Bronchus fibroblast of lung (primary cell): Measurements from ENCODE around the genes TPSG1, TPSB2, CCDC154, NME3 and MRPS34.

- RAMPAGE, long total RNA: no peak
These were observed 6.5 kb downstream of the CACNA1H start for GRCh38 chr16:1159342-1159889.

DNA sequence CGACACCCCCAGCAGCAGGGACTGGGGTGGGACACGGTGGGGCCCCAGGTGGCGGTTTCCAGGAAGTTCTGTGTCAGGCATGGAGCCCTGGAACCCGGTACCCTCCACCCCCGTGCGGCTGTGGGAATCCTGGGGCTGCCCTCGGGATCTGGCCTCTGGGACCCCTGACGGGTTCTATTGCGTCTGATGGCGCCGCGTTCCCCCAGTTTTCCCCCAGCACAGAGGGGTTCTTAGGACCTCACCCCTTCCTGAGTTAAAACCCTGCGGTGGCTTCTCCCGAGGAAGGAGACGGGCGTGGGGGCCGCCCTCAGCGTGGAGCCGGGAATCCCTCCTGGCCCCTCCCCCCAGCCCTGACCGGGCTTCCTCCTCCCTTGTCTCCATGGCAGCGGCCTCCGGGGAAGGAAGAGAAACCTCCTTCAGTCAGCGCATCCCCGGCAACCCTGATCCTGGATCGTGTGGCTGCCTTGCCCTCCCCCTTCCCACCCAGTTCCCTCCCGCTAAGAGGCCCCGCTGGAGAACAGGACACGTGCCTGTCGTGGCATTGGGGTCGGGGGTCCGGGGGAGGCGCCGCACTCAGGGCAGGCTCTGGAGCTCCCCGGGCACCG is 30.3 kb downstream of the CACNA1H start:
- RAMPAGE, long total RNA: no peak

DNA sequence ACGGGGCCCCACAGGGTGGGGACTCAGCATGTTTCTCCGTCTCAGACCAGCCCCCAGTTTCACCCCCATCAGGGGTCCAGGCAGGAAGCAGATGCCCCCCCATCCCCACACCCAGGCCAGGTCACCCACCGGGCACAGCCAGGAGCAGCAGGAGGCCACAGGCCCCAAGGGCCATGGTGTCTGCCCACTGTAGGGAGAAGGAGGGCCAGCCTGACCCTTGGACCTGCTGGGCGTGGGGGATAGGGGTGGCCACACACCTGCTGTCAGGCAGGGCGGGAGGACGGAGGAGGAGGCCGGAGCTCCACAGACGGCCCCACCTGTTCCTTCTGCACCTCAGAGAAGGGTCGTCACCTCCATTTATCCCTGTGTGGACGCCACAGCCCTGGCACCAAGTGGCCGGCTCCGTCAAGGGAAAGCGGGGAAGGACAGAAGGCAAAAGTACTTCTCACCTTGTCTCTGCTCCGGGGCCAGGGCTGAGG is at the start of gene TPSG1:
TPSG1 (minus strand) TSS at position 191 of the 479 bp plus-strand sequence.
- RAMPAGE, long total RNA: no peak

DNA sequence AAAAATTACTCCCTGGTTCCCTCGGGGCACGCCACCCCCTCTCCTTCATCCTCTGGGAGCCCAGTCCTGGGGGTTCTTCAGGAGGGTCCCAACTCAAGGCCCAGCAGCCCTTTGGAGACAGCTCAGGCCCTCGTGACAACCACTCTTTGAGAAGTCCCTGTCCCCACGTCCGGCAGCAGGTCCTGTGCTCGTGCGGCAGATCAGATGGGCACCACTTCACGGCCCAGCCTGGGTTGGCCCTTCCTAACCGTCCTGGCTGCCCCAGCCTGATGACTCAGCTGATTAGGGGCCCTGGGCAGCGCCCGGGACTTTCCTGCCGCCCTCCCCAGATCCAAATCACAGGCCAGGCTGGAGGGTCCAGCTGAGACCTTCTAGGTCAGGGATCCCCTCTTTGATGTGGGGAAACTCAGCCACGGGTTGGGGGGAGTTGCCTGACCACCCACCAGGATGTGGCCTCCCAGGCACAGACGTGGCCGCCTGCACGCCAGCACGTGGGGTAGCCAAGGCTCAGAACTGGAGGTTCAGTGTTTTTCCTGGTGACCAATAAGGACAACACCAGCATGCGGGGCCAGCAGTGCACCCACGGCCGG is 619 bp upstream of the TPSG1 start:
- RAMPAGE, long total RNA: no peak

DNA sequence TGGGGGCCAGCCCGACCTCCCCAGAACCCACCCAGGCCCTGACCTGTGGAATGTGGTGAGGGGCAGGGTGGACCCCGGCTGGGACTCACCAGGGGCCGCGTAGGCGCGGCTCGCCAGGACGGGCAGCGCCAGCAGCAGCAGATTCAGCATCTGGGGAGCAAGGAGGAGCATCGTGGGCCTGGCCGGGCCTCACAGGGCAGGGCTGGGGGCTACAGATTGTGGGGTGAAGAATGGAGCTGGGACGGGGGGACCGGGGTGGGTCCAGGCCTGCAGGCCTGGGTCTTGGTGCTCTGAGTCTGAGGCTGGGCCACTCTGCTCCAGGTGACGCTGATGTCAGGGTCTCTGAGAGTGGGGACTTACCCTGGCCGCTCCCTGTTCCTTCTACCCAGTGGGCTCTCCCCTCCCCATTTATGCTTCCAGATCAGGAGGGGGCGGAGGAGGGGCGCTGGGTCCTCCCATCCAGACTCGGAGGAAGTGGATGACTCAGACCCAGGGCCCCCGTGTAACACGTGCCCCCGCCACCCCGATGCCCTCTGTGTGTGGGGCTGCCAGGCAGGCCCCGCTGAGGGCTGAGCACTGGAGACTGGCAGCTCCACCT is at the start of gene TPSB2:
TPSB2 (minus strand) TSS at position 383 of the 598 bp plus-strand sequence.
- RAMPAGE, long total RNA: no peak

- RAMPAGE, long total RNA: no peak
These were observed 7.0 kb upstream of the BAIAP3 start for GRCh38 chr16:1326458-1326876.

DNA sequence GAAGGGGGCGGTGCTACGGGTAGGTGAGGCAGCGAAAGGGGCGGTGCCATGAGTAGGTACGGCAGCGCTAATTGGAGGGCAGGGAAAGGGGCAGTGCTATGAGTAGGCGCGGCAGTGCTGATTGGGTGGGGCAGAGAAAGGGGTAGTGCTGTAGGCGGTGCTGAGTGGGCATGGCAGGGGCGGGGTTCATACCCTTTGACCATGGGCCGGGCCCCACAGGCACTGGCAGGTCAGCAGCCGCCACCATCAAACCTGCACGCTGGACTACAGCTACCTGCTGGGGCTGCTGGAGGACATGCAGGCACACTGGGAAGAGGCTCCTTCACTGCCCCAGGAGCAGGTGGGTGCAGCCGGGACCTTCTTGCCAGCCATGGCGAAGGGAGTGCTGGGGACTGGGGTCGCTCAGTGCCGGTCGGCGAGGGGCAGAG is 8.5 kb downstream of the TSR3 start:
- RAMPAGE, long total RNA: no peak

DNA sequence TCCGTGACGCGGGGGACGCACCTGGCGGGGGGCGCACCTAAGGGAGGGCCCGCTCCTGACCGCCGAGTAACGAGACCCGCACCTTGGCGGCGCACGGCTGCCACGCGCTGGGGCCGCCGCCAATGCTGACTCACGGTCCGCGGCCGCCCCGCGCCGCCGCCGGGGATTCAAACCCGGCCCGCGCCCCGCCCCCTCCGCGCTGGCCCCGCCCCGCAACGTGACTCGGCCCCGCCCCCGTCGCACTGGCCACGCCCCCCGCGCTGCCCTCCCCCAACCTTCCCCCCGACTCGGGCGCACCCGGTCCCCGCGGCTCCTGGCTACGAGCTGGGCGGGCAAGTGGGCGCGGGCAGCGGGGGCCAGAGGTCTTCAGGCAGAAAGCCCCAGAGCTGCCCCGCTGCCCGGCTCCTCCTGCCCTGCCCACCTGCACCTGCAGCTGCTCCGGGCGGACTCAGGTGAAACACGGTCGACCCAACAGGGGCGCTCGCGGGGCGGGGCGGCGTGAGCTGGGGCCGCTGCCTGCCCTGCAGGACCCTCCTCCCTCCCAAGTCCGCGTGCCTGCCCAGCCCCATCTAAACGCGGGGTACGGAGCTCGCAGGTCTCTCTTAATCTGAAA is 27.9 kb downstream of the GNPTG start:
- RAMPAGE, long total RNA: no peak

GRCh38 chr16:1443954-1444760 is at the start of gene CCDC154:
Gene CCDC154 (minus strand): TSS chr16:1444556.
- RAMPAGE, long total RNA: no peak

DNA sequence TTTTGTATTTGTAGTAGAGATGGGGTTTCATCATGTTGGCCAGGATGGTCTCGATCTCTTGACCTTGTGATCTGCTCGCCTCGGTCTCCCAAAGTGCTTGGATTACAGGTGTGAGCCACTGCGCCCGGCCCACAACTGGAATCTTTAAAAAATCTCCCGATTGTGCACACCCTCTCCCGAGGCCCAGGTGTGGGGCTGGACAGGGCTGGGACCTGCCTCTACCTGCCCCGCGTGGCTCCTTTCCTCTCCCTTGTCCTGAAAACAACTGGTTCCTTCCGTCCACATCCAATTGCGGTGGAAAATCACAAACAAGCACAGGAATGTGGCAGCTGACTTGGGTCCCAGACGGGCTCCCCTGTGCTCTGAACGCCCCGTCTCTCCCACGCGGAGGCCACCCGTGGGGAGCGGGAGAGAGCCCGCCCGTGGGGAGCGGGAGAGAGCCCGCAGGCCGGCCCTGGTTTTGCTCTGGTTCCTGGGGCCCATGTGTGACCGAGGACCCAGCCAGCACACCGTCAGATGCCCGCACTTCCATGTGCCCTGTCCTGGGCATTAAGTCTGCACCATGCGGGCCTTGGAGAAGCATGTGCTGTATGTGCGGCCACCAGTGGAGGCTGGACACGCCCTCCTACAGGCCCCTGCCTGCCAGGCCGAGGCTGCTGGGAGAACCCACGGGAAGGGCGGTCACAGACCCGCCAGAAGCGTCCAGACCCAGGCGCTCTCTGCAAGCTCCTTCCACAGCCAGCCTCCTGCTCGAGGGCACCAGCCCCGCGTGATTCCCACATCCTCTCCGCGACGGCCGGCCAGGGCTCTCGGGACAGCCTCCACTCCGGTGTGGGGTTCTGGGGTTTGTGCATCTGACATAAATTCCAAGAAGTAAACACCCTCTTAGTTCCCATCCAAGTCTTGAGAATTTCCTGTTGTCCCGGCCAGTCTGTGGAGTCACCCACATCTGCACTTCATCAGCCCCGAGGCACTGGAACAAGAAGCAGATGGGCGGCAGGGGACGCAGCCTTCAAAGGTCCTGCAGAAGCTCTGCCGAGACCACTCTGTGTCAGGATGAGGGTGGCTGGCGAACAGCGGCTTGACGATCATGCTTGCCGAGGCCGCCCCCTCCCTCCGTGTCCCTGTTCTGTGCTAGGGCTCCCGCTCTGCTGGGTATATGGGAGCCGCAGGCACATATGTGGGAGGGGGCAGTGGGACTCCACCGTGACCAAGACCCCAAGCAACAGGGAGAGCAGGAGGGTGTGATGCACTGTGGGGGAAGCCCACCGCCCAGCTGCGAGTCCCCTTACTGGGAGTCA is 2.7 kb upstream of the TMEM204 start:
- RAMPAGE, long total RNA: no peak

GRCh38 chr16:1580744-1581434 is 31.0 kb downstream of the IFT140 start:
- RAMPAGE, long total RNA: no peak

DNA sequence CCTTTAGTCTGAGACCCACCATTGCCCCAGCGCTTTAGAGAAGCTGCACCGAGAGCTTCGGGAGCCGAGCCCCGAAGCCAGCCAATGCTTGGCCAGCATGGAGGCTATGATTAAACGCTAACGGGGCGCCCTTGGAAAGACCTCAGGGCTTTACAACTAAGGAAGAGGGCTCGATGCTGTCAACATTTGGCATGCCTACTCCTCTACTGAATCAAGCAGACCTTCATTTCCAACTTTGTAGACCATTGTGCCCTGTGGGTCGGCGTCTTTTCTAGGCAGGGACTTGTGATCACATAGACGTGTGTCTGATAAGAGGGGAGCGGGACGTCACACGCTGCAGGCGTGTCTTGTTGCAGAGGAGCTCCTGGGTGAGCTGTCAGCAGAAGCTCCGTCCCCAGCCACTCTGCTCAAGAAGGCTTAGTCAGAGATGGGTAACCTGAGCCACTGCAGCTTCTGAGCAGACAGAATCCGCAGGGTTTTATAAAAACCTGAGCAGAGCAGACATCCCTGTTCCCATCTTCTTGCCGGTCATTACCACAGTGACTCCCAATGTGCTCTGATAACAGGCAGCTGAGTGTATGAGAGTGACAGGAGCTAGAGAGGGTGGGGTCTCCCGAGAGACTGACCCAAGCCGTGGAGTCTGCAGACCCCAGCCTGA is 2.8 kb downstream of the MAPK8IP3 start:
- RAMPAGE, long total RNA: no peak

GRCh38 chr16:1771050-1772017 is at the start of gene NME3:
Gene NME3 (minus strand): TSS chr16:1771543.
- RAMPAGE, long total RNA: start-site peak on the minus strand at chr16:1771517-1771573, 89 and 59 reads in 2 replicates

DNA sequence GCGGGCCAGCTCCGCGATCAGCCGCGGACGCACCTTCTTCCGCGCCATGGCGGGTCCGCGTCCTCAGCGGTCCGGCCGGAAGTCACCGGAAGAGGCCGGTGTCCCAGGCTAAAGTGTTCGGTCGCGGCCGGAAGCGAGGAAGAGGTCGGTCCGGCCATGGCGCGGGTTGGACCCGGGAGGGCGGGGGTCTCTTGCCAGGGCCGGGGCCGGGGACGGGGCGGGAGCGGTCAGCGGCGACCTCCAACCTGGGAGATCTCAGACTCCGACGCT is at the start of gene MRPS34:
MRPS34 (minus strand) TSS at position 63 of the 270 bp plus-strand sequence.
- RAMPAGE, long total RNA: start-site peak on the minus strand centred at position 56 of the sequence, 20 bp wide, 112 and 130 reads in 2 replicates

DNA sequence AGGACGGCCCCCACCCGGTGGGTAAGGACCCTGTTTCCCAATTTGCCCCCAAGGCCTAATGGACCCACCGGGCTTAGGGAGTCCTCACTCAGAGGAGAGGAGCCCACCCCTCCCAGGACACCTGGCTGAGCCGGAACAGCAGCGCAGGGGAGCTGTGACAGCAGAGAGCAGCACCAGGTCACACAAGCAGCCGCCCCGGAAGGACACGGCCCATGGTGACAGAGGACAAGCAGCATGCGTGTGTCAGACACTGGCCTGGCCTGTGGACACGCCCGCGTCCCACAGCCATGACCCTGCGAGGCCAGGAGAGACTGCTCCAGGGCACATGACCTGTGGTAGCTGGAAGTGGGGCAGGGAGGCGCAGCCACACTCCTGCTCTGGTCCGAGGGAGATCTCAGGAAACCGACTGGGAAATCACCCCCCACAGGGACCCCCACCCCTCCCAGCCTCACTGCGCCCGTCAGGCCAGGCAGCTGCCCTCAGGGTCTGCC is 2.4 kb downstream of the SPSB3 start:
- RAMPAGE, long total RNA: no peak

DNA sequence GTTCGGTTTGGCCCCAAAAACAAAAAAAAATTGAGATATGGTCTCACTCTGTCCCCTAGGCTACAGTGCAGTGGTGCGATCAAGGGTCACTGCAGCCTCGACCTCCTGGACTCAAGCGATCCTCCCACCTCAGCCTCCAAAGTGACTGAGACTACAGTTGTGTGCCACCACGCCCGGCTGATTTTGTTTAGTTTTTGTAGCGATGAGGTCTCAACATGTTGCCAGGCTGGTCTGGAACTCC is 1.1 kb downstream of the HAGH start:
- RAMPAGE, long total RNA: no peak

DNA sequence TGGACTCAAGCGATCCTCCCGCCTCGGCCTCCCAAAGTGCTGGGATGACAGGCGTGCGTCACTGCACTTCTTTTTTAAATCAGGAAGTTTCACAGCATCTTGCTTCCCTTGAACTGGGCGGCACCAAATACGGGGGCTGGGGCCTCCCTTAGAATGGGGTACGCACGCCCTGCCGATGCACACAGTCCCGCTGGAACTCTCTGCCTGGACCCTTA is 917 bp downstream of the HAGH start:
- RAMPAGE, long total RNA: no peak

DNA sequence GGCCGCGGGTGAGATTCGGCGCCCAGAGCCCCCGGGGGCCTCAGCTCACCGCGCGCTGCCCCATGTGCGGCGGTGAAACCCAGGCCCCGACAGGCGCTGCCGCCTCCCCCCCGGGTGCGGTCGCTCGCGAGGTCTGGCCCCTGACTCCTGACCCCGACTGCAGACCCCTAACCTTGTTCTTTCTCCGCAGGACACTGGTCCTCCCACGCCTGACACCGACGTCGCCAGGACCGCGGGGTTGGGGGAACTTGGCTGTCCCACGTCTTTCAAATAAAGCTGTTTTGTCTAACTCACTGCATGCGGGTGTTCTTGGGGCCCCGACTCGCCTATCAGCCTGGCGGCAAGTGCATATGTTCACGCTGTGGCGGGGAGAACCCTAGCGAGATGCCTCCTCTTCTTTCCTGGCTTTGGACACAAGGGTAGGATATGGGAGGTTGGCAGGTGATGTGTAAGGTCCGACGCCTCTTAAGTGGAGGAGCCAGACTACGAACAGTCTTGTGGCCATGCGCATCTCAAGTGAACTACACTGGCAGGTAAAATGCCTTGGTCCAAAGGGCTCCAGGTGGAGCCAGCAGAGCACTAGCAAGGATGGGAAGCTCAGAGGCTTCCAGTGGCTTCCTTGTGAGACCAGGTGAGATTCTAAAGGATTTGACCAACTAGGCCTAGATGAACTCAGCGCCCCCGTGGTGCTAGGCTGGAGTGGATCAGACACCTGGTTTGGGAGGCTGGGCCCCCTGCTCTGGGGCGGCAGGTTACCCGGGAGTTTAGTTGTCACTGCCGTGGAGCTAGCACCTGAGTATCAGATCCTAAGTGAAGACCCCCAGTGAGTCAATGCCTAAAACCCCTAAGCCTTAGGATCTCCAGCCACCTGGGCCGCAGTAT is 831 bp upstream of the RPS2 start:
- RAMPAGE, long total RNA: no peak

DNA sequence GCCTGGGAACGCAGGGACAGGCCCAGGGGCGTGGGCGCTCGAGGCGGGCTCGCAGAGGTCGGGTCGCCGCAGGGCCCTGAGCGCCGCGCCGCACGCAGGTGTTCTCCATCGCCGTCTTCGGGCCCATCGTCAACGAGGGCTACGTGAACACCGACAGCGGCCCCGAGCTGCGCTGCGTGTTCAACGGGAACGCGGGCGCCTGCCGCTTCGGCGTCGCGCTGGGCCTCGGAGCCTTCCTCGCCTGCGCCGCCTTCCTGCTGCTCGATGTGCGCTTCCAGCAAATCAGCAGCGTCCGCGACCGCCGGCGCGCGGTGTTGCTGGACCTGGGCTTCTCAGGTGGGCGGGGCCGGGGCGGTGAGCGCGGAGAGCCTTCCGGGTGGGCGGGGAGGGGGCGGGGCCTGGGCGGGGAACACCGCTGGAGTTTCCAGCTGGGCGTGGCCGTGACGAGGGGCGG is 2.1 kb downstream of the SYNGR3 start:
- RAMPAGE, long total RNA: no peak

- RAMPAGE, long total RNA: no peak
These were observed 14.1 kb downstream of the SYNGR3 start for GRCh38 chr16:2003965-2004224.